ENCODE measurements around a stretch of chr18.

DNA sequence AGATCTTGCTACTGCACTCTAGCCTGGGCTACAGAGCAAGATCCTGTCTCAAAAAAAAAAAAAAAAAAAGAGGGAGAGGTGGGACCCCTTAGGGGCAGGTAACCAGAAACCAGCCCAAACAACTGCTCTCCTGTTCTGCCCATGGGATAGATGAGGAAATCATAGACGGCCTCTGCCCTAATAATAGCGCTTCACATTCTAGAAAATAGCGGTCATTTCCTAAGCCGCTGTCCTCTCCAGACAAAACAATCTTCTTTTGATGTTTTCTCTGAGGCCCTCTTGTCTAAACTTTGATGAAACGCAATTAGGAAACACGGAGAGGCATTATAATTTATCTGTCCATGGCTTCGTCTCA is 151.8 kb upstream of the ZNF236 start:
- RRBS: no CpG with 5 or more reads among the region's 7 CpGs

GRCh38 chr18:76678363-76678644 is 144.1 kb upstream of the ZNF236 start:
- RRBS: no CpG with 5 or more reads among the region's 8 CpGs

DNA sequence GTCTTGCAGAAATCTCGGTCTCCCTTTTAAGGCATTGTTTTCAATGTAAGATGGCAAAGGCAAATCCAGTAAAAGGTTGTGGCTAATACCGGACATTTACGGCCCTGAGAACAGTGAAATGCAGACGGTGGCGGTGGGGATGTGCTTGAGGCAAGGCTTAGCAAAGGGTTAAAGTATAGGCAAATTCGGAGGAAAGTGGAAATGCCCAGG is 114.7 kb upstream of the ZNF236 start:
- RRBS: no CpG with 5 or more reads among the region's 6 CpGs

DNA sequence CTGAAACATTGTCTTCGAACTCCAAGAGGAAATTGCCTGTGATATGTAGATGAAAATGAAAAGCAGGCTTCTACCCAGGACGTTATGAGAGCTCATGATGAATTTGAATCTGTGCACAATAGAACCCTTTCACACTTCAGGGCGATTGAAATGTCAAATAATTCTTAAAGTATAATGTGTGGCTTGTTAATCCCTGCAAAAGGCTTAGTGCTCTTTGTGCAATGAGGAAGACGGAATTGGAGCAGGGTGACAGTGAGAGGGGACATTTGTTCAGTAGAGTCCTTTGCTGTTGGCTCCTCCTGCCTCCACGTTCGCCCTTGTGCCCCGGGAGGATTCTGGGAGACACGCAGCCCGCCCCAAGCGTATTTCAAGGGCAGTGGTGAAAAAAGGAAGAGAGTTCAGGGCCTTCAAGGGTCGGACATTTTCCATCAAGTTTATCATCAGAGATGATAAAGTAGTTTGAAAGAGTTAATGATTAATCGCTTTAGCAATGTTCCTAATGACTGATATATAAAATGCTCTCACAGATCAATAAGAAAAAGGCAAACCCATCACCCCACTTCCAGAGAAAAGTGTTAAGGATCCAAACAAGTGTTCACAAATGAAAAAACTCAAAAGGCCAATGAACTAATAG is 50.8 kb upstream of the ZNF236 start:
- RRBS: no CpG with 5 or more reads among the region's 12 CpGs

DNA sequence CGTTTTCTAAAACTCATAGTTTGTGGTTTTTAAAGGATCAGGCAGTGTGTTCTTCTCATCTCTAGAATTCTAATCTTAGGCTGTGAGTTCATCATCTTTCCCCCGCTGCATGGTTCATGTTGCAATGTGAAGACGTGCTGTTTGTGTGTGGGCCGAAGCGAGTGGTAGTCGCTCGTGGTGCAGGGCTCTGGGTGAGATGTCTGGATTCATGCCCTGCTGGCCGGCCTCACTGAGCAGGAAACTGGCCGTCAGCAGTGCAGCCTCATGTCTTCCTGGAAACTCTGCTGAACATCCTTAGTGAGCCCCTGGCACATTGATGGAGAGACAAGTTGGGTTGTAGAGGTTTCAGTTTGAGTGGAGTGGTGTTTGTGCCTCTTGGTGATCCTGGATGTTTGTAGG is 110.1 kb downstream of the ZNF236 start:
- RRBS: no CpG with 5 or more reads among the region's 9 CpGs

GRCh38 chr18:76976911-76977700 is 154.7 kb downstream of the ZNF236 start:
- RRBS: no CpG with 5 or more reads among the region's 16 CpGs

DNA sequence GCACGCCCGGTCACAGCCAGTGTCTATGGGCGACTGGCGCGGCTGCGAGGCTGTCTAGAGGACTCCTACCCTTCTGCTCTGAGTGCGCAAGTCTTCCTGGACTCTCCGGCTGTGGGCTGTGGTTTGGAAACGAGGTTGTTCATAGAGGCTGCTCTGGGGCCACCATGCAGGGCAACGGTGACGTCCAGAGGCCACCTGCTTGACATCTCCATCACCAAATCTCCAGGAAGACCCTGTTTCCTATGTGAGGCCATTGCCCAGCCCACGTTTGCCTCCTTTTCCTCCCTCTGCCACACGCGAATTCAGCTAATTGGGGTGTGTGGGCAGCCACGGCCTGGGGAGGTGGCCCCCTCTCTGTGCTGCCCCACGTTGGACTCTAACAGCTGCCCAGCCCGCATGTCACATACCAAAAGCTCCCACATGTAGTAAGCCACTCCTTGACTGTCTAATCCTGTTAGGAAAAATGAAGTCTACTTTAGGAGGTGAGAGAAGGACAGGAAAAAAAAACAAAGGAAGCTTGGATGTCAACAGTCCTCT is 153.1 kb downstream of the MBP start:
- RRBS: 99% methylated on average over 7 of the region's 17 CpGs

GRCh38 chr18:77012792-77013124 is 119.8 kb downstream of the MBP start:
- RRBS: no CpG with 5 or more reads among the region's 3 CpGs

GRCh38 chr18:77061830-77062152 is 70.8 kb downstream of the MBP start:
- RRBS: no CpG with 5 or more reads among the region's 7 CpGs

DNA sequence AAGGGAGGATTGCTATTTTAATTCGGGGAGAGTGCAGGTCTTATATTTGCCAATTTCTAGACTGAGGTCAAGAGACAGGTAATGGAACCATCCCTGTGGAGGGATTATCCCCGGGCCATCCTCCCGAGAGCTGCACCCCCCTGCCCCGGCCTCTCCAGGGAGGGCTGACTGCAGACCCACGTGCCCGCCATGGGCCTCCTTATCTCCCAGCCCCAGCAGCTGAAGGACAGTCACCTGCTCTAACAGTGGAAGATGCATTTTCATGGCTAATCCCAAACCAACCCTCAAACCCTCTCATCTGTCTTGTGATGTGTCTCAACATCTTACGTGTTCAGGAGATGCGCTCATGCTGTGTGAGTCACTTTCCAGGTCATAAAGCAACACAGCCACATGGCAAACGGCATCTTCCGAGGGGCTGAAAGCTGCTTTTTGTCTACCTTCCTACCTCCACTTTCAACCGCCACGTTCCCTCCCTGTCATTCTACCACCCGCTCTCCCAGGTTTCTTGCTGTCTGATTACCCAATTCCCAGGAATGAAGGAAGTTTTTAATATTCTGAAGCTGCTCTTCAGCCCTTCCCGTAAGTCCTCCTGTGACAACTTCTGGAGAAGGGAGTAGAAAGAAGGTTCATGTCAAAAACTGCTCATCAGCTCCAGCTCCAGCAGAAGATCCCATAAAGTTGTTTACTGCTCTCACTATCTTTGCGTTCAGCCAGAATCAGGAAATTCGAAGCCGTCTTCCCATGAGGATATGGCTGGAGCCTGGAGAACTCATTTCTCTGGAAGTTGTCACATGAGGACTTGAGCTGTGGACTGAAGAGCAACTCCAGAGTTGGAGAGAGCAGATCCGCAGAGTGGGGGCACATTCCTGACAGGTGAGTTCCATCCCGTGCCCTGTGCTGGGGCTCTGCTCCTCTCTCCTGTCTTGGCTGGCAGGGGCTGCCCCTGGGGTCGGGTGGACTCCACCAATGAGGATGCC is 54.4 kb downstream of the MBP start:
- RRBS: no CpG with 5 or more reads among the region's 20 CpGs

DNA sequence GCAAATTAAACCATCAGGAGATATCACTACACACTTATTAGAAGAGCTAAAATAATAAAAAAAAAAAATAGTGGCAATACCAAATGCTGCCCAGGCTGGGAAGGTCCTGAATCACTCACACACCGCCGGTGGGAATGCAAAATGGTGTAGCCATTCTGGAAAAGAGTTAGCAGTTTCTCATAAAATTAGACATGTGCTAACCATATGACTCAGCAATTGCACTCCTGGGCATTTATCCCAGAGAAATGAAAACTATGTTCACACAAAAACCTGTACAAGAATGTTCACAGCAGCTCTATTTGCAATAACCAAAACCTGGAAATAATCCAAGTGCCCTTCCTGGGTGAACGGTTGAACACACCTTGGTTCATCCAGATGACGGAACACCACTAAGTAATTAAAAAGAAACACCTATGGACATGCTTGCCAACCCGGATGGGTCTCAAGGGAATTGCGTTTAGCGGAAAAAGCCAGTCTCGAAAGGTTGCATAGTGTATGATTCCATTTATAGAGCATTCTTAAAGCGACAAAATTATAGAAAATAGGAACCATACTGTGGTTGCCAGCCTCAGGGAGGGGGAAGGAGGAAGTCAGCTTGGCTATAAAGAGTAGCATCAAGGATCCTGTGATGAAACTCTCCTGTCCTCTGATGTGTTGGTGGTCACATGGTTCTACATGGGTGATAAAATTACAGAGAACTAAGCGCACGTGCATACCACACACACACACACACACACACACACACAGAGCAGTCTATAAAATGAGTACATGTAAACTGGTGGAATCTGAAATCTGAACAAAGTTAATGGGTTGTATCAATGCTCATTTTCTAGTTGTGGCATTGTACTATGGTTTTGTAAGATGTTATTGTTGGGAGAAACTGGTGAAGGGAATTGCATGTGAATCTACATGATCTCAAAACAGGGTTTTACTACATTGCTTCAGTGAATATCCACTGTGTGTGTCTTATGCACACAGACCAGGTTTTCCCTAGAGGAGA is 4.5 kb downstream of the MBP start:
- RRBS: no CpG with 5 or more reads among the region's 11 CpGs

GRCh38 chr18:77133131-77134065 is 815 bp upstream of the MBP start:
- RRBS: 35% methylated on average over 10 of the region's 39 CpGs

DNA sequence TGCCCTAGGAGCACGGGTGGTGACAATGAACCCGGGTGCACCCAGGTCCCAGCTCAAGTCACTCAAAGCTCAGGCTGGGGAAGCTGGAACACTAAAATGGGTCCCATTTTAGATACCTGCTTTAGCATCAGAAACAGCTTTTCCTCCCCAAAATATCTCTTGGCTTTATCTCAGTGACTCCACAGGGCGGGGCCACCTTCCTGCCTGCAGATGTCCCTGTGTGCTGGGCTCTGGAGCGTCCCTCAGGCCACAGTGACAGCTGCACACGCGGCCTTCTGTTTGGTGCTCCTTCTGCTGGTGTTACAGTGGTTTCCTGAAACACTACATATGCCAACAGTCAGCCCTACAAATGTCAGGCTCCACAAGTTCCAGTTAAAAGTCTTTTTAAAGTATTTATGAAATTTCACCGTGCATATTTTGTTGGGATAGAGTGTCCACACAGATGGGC is 1.5 kb upstream of the MBP start:
- RRBS: no CpG with 5 or more reads among the region's 7 CpGs

- RRBS: no CpG with 5 or more reads among the region's 1 CpG
These were observed 823.1 kb upstream of the SALL3 start for GRCh38 chr18:78156490-78156970.

GRCh38 chr18:78561862-78562671 is 417.6 kb upstream of the SALL3 start:
- RRBS: no CpG with 5 or more reads among the region's 24 CpGs

GRCh38 chr18:79062685-79063274 is 6.4 kb upstream of the ATP9B start:
- RRBS: no CpG with 5 or more reads among the region's 11 CpGs

- RRBS: 16% methylated on average over 10 of the region's 50 CpGs
These were observed 868 bp upstream of the ATP9B start for GRCh38 chr18:79068129-79068923.

DNA sequence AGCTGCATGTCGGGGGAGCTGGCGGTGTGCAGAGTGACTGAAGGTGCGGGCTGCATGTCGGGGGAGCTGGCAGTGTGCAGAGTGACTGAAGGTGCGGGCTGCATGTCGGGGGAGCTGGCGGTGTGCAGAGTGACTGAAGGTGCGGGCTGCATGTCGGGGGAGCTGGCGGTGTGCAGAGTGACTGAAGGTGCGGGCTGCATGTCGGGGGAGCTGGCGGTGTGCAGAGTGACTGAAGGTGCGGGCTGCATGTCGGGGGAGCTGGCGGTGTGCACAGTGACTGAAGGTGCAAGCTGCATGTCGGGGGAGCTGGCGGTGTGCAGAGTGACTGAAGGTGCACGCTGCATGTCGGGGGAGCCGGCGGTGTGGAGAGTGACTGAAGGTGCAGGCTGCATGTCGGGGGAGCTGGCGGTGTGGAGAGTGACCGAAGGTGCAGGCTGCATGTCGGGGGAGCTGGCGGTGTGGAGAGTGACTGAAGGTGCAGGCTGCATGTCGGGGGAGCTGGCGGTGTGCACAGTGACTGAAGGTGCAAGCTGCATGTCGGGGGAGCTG is 76.9 kb downstream of the ATP9B start:
- RRBS: no CpG with 5 or more reads among the region's 30 CpGs

- RRBS: no CpG with 5 or more reads among the region's 27 CpGs
These were observed 150.2 kb upstream of the NFATC1 start for GRCh38 chr18:79245350-79246107.

GRCh38 chr18:79394582-79394817 is 1.2 kb upstream of the NFATC1 start:
- RRBS: 9% methylated on average over 4 of the region's 29 CpGs

Data from islet of Langerhans (tissue), 1 donor.